ENCODE data around the gene MLH3.

DNA sequence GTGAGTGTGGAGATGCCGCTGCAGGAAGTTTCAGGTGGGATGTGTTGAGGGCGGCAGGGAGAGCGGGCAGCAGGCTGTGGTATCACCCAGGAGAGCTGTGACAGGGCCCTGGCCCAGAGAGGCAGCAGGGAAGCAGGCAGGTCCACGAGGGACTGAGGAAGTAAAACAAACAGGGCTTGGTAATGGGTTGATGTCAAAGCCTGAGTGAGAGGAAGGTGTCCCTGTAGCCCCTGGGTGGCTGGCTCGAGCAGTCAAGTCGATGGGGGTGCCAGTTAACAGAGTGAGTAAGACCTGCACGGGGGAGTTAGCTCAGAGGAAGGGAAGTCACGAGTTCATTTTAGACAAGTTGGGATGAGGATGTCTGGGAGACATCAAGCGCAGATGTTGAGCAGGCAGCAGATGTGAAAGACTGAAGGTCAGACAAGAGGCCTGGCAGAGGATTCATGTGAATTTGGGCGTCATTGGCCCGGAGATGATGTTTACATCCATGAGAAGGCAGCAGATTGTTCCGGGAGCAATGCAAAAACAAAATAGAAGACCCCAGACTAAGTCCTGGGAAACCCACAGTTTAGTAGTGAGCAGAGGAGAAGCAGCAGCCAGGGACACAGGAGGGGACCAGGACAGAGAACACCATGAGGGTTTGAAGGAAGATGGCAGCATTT lies 15.4 kb downstream of the LTBP2 start:
- RRBS: 15% methylated on average over 1 of the region's 12 CpGs

DNA sequence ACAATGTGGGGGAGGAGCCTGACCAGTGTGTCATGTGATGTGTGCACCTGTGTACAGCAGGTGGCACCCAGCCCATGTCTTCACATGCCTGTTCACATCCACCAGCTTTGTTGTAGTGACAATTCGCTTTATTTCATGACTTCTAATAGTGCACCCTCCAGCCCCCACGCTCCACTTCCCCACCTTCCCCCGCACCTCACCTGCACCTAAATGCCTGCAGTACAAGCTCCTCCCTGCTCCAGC lies 2.9 kb downstream of the LTBP2 start:
- RRBS: no CpG with 5 or more reads among the region's 3 CpGs

GRCh38 chr14:74656011-74656421 lies 44.0 kb upstream of the LTBP2 start:
- RRBS: no CpG with 5 or more reads among the region's 1 CpG

- RRBS: no CpG with 5 or more reads among the region's 5 CpGs
Measured at GRCh38 chr14:74792566-74793056, 29.5 kb downstream of the YLPM1 start.

DNA sequence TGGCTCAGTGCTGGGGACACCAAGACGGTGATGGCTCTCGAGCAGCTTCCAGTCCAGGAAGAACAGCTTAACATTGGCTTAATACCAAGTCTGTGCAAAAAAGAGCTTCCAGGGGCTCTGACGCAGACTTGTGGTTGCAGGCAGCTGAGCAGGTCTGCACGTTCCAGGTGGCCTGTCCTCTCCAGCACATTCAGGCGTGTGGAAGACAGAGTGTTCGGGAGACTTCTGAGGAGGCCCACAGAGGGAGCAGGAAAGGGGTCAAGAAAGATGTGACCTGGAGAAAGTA lies 8.6 kb upstream of the PGF start:
- RRBS: no CpG with 5 or more reads among the region's 6 CpGs

DNA sequence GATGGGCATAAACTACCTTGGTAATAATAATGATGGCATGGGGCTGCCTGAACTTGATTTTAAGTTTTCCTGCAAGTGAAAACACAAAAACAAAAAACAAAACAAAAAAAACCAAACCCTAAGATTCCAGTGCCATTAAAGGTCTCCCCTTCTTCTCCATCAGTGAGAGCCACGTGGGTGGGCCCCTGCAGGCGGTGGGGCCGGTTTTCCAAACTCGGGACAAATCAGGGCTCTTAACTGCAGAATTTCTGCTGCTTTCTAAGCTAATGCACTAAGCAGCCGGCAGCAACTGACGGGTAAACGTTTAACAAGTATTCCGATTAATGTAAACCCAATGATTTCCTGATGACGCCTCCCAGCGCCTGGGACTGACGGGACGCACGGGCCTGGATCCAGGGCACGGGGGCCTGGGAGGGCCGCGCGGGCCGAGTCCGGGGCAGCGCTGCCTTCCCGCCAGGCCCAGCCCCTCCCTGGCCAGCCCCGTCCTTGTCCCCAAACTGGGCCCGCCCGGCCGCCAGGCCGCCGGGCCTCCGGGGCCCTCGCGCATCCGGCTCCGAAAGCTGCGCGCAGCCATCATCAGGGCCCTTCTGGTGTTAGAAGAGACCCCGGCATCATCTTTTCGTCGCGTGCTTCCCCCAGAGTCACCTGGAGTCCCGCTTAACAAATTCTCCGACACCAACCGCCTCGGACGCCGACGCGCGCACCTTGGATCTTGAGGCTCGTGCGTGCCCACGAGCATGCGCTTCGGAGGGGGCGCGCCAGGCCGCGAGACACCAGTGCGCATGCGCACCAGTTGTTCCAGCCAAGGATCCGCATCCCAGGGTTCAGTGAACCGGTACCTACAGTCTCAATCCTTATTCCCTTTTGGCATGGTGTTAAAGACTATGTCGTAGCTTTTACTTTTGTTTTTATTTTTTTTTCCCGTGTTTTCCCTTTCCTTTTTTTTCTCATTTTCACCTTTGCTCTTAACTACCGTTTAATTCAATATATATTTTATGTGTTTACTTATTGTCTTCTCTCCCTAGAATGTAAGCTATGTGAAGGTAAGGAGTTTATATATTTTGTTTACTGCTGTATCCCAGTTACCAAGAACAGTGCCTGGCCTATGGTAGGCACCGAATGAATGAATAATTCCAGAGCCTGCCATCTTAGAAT lies at the start of gene MLH3:
TSS of gene MLH3 (minus strand) at position 733 of the 1,155 bp plus-strand sequence.
- RRBS: 3% methylated on average over 14 of the region's 64 CpGs

- RRBS: no CpG with 5 or more reads among the region's 41 CpGs
Measured at GRCh38 chr14:75126435-75126874, 393 bp downstream of the NEK9 start.

- RRBS: no CpG with 5 or more reads among the region's 18 CpGs
Measured at GRCh38 chr14:75147277-75148159, 20.7 kb upstream of the NEK9 start.

GRCh38 chr14:75246997-75247982 lies 31.3 kb upstream of the FOS start:
- RRBS: no CpG with 5 or more reads among the region's 21 CpGs

DNA sequence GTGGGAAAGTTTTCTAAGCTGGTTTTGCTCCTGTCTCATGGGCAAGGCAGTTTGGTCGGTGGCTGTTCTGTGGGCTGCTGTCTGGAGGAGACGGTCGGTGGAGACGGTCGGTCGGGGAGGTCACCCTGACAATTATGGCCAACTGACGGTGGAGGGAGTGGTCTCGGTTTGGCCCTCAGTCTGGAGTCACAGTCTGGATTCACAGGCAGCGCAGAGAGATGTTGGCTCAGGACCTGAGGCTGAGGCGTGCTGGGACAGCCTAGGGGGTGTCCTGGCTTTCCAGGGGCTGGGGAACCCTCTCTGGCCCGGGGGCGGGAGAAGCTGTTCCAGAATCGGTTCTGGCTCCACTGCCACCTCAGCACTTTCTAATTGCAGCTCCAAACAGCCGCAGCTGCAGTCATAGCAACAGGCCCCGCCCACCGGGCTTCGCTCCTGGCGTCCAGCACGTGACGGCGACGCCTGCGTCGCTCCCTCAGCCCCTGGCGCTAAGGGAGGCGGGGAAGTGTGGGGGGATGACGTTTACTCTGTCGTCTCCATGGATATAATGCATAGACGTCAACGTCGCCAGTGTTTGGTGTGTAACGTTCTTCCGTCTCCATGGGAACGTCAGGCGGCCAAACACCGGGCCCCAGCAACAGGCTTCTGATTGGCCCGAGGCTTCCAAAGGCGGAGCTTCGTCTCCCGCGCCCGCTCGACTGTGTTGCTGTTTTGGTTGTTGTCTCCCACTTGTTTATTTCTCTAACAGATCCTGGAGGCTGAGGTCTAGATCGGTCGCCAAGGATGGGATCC lies 19.8 kb upstream of the FOS start:
- RRBS: no CpG with 5 or more reads among the region's 45 CpGs

DNA sequence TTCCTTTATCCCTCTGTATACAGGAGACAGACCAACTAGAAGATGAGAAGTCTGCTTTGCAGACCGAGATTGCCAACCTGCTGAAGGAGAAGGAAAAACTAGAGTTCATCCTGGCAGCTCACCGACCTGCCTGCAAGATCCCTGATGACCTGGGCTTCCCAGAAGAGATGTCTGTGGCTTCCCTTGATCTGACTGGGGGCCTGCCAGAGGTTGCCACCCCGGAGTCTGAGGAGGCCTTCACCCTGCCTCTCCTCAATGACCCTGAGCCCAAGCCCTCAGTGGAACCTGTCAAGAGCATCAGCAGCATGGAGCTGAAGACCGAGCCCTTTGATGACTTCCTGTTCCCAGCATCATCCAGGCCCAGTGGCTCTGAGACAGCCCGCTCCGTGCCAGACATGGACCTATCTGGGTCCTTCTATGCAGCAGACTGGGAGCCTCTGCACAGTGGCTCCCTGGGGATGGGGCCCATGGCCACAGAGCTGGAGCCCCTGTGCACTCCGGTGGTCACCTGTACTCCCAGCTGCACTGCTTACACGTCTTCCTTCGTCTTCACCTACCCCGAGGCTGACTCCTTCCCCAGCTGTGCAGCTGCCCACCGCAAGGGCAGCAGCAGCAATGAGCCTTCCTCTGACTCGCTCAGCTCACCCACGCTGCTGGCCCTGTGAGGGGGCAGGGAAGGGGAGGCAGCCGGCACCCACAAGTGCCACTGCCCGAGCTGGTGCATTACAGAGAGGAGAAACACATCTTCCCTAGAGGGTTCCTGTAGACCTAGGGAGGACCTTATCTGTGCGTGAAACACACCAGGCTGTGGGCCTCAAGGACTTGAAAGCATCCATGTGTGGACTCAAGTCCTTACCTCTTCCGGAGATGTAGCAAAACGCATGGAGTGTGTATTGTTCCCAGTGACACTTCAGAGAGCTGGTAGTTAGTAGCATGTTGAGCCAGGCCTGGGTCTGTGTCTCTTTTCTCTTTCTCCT lies 2.4 kb downstream of the FOS start:
- RRBS: no CpG with 5 or more reads among the region's 18 CpGs

DNA sequence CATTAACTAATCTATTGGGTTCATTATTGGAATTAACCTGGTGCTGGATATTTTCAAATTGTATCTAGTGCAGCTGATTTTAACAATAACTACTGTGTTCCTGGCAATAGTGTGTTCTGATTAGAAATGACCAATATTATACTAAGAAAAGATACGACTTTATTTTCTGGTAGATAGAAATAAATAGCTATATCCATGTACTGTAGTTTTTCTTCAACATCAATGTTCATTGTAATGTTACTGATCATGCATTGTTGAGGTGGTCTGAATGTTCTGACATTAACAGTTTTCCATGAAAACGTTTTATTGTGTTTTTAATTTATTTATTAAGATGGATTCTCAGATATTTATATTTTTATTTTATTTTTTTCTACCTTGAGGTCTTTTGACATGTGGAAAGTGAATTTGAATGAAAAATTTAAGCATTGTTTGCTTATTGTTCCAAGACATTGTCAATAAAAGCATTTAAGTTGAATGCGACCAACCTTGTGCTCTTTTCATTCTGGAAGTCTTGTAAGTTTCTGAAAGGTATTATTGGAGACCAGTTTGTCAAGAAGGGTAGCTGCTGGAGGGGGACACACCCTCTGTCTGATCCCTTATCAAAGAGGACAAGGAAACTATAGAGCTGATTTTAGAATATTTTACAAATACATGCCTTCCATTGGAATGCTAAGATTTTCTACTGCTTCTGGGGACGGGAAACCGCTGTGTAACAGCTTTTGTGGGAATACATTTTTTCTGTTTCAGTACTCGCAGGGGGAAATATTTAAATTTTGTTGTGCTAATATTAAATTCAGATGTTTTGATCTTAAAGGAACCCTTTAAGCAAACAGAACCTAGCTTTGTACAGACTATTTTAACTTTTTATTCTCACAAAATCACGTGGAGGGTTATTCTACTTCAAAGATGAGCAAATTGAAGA lies 3.4 kb downstream of the FOS start:
- RRBS: no CpG with 5 or more reads among the region's 7 CpGs

DNA sequence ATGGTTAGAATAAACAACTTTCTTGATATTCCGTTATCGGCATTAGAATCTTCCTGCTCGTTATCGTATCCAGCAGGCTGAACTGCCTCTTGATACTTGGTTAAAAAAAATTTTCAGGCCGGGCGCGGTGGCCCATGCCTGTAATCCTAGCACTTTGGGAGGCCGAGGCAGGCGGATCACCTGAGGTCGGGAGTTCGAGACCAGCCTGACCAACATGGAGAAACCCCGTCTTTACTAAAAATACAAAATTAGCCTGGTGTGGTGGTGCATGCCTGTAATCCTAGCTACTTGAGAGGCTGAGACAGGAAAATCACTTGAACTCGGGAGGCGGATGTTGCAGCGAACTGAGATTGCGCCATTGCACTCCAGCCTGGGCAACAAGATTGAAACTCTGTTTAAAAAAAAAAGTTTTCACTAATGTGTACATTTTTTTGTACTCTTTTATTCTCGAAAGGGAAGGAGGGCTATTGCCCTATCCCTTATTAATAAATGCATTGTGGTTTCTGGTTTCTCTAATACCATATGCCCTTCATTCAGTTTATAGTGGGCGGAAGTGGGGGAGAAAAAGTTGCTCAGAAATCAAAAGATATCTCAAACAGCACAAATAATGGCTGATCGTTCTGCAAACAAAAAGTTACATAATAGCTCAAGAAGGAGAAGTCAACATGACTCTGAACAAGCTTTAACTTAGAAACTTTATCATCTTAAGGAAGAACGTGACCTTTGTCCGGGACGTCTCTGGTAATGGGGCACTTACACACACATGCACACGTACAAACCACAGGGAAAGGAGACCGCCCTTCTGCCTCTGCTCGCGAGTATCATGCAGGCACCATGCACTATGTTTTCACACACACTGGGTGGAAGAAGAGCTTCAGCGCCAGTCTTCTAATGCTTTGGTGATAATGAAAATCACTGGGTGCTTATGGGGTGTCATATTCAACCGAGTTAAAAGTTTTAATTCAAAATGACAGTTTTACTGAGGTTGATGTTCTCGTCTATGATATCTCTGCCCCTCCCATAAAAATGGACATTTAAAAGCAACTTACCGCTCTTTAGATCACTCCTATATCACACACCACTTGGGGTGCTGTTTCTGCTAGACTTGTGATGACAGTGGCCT lies 4.4 kb downstream of the FOS start:
- RRBS: no CpG with 5 or more reads among the region's 30 CpGs

GRCh38 chr14:75283796-75284591 lies 5.4 kb downstream of the FOS start:
- RRBS: no CpG with 5 or more reads among the region's 5 CpGs

DNA sequence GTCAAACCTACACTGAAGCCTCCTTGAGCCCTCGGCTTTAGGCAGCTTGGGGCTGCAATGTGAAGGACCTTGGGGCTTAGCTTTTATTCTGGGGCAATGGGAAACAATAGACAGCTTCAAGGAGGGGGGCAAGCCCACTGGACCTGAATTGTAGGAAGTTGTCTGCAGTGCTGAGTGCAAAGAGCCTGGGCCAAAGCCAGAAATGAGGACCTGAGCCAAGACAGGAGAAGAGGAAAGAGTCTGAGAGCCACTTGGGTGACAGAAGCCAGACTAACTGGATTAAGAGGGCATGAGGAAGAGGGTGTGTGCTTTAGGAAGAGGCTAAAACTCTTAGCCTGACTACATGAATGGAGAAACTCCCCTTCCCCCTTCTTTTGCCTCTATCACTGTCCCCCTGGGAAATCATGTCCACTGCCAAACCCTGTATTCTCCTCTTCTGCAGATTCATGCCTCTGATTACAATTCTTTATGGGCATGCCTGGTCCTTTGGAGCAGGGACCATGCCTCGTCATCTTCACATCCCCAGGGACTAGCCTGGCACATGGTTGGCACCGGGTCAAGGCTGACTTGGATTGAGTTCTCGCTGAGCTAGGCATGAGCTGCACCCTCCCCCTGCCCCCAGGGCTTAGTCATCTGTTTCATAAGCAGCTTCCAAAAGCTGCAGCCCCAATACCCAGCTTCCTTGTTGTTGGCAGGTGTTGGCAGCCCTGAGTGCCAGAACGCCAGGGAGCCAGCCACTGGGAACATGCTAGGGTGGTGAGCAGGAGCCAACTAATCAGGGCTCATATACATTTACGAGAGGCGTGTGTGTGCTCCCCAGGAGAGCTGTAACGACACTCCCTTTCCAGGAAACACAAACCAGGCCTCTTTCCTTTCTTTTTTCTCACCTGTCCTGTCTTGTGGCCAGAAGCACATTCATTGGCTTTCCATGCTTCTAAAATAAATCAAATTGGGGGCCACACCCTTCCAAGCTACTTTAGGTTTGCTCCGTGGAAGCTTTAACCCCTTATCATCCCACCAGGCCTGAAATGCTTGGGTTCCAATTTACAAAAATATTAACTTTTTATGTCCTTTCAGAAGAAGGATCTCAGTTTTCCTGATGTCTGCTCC lies 27.7 kb upstream of the JDP2 start:
- RRBS: no CpG with 5 or more reads among the region's 9 CpGs

GRCh38 chr14:75469987-75470262 lies 42.1 kb downstream of the JDP2 start:
- RRBS: no CpG with 5 or more reads among the region's 12 CpGs

GRCh38 chr14:75604925-75606045 lies 26.9 kb downstream of the FLVCR2 start:
- RRBS: 100% methylated on average over 1 of the region's 14 CpGs

DNA sequence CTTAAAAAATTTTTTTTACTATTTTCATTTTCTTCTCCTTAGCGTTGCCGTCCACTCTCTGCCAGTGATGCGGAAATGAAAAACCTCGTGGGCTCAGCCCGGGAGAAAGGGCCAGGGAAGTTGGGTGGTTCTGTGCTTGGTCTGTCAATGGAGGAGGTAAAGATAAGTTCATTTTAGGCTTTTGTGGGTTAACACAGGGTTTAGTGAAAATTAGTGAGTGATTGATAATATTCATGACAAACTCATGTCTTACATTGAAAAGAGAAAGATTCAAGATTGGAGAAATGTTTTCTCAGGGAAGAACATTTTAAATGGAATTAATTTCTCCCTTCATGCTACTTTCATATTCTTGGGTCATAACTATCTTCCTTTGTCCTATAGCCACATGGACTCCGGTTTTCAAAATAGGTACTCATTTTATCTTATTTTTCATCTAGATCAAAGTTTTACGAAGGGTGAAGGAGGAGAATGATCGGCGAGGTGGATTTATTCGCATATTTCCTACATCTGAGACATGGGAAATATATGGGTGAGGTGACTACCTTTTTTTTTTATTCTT lies 84.1 kb downstream of the TTLL5 start:
- RRBS: no CpG with 5 or more reads among the region's 10 CpGs

DNA sequence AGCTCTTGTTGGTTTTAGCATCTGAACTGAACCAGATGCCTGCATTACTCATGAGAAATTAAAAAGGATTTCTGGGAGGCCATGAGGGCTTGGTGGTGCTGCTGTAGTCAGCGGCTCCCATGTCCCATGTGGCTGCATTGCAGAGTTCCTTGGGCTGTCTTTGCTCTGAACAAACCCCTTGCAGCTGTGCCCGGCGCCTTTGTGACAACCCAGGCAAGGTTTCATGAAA lies 40.9 kb downstream of the TGFB3 start:
- RRBS: no CpG with 5 or more reads among the region's 3 CpGs

GRCh38 chr14:75980577-75981336 lies 1.0 kb downstream of the TGFB3 start:
- RRBS: no CpG with 5 or more reads among the region's 18 CpGs